ENCODE measurements around a stretch of chr7.

GRCh38 chr7:105582636-105582976 is 1.3 kb upstream of the EFCAB10 start:
- PRO-cap, 2 experiments: no peak in any of the 2 experiments
- RAMPAGE, long total RNA, 5 experiments: no peak in any of the 5 experiments

DNA sequence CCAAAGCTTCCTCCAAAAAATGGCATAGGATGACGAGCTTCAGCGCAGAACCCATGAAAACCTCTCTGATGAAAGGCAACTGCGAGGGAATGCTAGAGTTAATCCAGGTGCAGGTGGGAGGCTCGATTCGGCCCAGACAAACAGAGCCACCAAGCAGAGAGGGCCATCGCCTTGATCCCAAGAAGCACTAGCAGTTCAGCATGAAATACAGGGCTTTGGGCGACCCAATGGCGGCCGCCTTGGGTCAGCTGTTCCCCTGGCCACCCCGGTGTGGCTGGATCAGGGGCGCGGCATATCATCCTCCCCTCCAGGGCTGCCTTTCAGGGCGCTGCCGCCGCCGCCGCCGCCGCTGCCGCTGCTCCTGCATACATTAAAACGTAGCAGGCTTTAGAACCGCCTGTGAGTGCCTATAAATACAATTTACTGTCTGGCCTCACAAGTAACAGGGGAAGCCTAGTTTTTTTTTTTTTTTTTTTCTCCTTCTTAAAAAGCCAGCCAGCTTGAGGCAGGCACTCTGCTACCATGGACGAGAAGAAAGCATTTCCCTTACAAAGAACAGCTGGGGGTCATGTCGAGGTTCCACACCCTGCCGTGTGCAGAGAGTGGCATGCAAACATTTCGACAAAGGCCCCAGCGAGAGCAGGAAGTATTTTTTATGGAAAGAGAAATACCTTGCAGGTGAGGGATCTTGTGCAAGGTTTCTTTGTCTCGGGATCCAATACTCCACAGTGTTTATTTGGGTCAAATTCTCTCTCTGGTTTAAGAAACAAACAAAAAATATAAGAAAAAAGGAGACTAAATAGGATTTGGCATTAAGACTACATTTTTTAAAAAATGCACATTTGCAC is 57.7 kb upstream of the EFCAB10 start:
- PRO-cap, 2 experiments: no peak in any of the 2 experiments
- RAMPAGE, long total RNA, 5 experiments: no peak in any of the 5 experiments

- PRO-cap, 2 experiments: no peak in any of the 2 experiments
- RAMPAGE, long total RNA, 5 experiments: no peak in any of the 5 experiments
Observed at GRCh38 chr7:105662133-105662349, 80.7 kb upstream of the EFCAB10 start.

- PRO-cap, 2 experiments: peak in 2 of 2 experiments; most common minus-strand start chr7:106009923 (in 2)
- RAMPAGE, long total RNA, 5 experiments: no peak in any of the 5 experiments
Observed at GRCh38 chr7:106009252-106010252, 46.5 kb downstream of the CDHR3 start.

- PRO-cap, 2 experiments: peak in 1 of 2 experiments; most common plus-strand start chr7:106216685 (in 1); most common minus-strand start chr7:106216532 (in 1)
- RAMPAGE, long total RNA, 5 experiments: no peak in any of the 5 experiments
Observed at GRCh38 chr7:106216306-106216833, 68.4 kb downstream of the NAMPT start.

DNA sequence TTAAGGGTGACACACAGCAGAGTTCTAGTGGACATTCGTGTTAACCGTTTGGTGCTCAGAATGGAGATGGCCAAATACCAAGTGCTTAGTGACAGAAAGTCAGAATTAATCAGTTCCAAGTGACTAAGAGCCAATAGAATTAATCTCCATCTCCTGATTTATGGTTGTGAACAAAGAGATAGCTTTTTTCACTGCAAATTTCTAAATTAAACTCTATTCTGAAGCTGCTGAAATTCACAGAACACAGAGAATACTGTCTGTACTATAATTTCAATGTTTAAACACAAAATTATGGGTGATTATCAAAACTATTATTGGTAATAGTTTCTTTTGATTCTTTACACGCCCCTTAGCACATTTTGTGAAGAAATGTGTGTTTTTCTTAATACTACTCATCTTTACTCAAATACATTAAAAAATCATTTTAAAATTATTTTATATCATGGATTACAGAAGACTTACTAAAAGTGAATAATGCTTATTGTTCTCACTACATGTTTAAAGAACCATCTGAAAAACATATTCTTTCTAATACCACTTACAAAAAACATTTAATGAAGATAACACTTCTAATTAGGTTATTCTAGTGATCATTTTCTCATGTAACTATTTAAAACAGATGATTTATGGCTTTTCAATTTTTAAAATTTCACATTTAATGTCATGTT is 35.9 kb downstream of the NAMPT start:
- PRO-cap, 2 experiments: no peak in any of the 2 experiments
- RAMPAGE, long total RNA, 5 experiments: no peak in any of the 5 experiments

GRCh38 chr7:106249433-106250206 is 35.2 kb downstream of the NAMPT start:
- PRO-cap, 2 experiments: no peak in any of the 2 experiments
- RAMPAGE, long total RNA, 5 experiments: no peak in any of the 5 experiments

- PRO-cap, 2 experiments: no peak in any of the 2 experiments
- RAMPAGE, long total RNA, 5 experiments: no peak in any of the 5 experiments
Observed at GRCh38 chr7:106265871-106266402, 18.8 kb downstream of the NAMPT start.

- PRO-cap, 2 experiments: no peak in any of the 2 experiments
- RAMPAGE, long total RNA, 5 experiments: no peak in any of the 5 experiments
Observed at GRCh38 chr7:106270257-106271221, 14.2 kb downstream of the NAMPT start.

DNA sequence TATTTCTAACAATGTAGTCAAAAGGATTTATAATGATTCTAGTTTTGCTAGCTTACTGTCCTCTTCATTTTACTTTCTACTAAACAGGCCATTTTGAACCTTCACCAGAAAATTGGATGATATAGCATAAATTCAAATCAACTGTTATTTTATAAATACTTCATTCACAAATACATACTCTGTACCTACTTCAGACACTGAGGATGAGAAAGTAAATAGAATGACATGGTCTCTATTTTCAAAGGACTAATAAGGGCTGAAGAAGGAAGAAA is 5.4 kb downstream of the NAMPT start:
- PRO-cap, 2 experiments: no peak in any of the 2 experiments
- RAMPAGE, long total RNA, 5 experiments: no peak in any of the 5 experiments

DNA sequence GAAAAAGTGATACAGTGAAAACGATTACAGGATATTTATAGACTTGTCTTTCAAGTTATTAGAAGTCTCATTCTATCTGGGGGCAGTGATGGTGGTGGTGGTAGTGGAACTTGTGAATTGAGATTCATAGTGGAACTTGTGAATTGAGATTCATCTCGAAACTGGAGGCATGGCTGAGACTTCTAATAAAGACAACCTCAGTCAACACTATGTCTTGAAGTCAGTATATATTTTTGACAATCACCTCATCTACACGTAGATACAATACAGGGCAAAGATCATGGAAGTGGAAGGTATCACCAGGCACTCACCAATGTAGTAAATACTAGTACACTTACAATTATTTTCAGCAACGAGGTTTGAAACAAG is 1.3 kb upstream of the NAMPT start:
- PRO-cap, 2 experiments: no peak in any of the 2 experiments
- RAMPAGE, long total RNA, 5 experiments: no peak in any of the 5 experiments

DNA sequence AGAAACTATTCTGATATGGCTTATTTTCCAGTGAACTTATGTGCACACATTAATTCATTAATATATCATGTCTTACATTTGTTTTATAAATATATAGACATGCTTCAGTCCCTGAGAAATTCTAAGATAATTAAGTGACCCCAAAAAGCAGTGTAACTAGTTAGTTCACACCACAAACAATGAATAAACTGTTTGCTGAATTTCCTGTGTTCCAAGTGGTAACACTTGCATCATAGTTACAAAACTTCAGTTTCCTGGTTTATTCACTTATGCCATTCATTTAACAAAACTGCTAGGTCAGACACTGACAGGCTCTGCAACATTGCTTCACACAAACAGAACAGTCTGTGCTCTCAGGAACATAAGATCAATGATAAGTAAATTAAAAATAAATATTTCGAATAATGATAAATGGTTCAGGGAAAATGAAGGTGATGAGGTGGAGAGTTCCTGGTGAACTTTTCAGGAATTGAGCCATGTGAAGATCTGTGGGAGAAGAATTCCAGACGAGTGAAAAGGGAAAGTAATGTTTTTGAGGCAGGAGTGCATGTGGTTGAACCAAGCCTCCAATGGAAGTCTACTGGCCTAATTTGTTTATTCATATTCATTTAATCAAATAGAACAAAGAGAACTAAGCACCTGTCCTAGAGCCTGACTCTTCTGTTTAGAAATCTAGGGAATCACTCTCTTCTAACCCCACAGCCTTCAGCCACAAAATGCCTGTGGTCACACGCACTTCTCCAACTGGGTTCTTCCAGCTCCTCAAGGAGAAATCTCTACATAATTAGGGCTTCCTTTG is 133.4 kb upstream of the NAMPT start:
- PRO-cap, 2 experiments: no peak in any of the 2 experiments
- RAMPAGE, long total RNA, 5 experiments: no peak in any of the 5 experiments

- PRO-cap, 2 experiments: no peak in any of the 2 experiments
- RAMPAGE, long total RNA, 5 experiments: no peak in any of the 5 experiments
Observed at GRCh38 chr7:106459660-106460068, 174.9 kb upstream of the NAMPT start.

DNA sequence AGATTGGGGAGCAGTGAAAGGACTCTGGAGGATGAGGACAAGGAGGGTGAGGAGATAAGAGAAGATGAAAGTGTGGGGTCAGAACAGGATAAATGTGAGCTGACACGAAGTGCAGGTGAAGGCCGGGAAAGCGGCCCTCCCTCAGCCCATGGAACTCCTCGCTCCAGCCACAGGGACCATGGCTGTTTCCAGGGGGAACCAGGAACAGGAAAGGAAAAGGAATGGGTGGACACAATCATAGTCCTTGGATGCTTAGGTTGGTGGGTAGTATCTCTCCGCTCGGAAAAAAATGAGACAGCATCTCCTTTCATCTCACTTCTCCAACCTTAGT is 150.6 kb downstream of the CCDC71L start:
- PRO-cap, 2 experiments: no peak in any of the 2 experiments
- RAMPAGE, long total RNA, 5 experiments: no peak in any of the 5 experiments

DNA sequence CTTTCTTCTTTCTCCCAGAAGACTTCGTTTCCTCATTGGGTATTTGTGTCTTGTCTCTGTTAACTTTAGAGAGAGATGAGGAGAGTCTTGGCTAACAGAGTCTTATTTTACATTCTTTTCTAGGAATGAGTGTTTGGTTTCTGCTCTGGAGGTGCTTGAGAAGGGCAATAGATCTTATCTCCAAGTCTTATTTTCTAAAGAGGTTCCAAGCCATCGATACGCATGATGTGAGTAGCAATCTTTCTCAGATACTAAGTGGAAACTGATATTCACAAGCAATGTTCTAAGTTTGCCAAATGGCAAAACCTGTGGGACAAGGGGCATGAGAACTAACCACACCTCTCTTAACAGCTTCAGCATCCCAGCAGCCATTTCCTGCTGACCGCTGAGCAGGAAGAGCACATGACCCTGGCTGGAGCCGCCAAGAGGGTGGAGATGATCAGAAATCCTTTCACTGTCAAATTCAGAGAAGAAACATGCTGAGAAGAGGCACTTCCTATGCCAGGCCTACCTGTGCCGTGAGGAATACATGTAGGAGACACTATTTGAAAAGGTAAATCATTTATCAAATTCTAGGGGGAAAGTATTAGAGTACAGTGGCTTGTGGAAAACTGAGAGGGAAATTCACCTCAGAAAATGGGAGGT is 35.2 kb downstream of the CCDC71L start:
- PRO-cap, 2 experiments: no peak in any of the 2 experiments
- RAMPAGE, long total RNA, 5 experiments: no peak in any of the 5 experiments

GRCh38 chr7:106774461-106774862 is 90.6 kb upstream of the PIK3CG start:
- PRO-cap, 2 experiments: no peak in any of the 2 experiments
- RAMPAGE, long total RNA, 5 experiments: no peak in any of the 5 experiments

- PRO-cap, 2 experiments: no peak in any of the 2 experiments
- RAMPAGE, long total RNA, 5 experiments: no peak in any of the 5 experiments
Observed at GRCh38 chr7:106892457-106893117, 27.5 kb downstream of the PIK3CG start.

DNA sequence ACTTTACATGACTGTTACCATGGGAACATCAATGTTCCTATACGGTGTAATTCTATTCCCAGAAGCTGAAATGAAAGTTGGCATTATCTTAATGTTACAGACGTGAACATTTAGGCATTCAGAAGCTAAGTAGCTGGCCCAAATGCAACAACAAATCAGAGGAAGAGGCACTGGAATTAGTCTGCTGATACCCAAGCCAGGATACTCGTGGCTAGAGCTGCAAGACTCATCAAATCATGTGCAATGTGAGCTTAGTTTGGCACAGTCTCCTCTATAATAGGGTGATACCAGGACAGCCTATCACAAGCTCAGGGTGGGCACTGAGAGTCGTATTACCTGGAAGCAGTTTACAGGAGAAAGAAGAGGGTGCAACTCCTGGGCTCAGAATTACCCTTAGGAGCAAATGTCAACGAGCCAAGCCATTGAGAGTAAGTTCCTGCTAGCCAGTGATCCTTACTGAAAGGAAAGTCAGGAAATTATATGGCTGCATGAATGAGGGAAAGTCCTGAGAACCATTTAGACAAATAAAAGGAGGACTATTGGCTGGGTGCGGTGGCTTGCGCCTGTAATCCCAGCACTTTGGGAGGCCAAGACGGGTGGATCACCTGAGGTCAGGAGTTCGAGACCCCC is 29.8 kb upstream of the PRKAR2B start:
- PRO-cap, 2 experiments: no peak in any of the 2 experiments
- RAMPAGE, long total RNA, 5 experiments: no peak in any of the 5 experiments

DNA sequence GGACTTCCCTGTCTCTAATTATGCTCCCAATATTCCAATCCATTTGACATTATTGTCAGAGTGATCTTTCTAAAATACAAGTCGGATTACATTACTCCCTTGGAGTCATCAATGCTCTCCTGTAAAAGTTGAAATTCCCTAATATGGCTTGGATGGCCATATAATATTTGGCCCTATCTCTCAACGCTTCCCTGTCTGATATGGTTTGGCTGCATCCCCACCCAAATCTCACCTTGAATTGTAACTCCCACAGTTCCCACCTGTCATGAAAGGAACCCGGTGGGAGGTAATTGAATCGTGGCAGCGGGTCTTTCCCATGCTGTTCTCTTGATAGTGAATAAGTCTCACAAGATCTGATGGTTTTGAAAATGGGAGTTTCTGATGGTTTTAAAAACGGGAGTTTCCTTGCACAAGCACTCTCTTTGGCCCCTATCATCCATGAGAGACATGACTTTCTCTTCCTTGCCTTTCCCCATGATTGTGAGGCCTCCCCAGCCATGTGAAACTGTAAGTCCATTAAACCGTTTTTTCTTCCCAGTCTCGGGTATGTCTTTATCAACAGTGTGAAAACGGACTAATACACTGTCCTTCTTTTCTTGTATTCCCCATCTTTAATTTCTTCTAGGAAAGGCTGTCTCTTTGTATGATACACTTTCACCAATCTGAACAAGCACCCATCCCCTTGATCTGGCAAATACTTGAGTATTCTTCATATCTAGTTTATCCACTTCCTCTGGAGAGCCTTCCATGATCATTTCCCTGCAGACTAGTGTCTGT is 17.5 kb upstream of the GPR22 start:
- PRO-cap, 2 experiments: no peak in any of the 2 experiments
- RAMPAGE, long total RNA, 5 experiments: no peak in any of the 5 experiments

DNA sequence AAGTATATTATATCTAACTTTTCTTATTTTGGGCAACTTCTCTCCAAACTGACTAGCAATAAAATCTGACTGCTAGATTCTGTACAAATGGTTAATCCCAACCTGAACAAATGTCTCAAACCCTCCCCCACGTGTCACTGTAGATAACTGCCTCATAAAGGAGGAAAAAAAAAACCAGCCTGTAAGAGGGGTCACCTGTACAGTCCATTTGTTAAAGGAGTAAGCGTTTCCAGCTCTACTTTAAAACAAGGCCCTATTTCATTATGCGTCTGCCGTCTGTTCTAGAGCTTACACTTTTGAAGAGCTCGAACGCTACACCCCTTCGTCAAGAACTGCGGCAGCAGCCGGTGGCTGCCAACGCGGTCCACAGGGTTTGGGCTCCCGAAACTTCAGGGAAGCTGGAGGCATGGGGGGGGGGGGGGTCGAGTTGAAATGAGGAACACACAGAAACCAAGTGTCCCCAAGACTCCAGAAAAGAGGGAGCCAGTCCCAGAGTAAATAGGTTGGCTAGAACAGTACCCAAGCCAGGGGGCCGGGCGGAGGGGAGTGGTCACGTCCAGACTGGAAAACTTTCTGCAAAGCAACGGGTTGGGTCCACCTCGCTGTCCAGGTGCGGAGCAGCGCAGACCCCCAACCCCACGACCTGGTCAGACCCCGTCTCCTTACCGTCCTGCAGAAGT is 443 bp downstream of the COG5 start:
- PRO-cap, 2 experiments: no peak in any of the 2 experiments
- RAMPAGE, long total RNA, 5 experiments: no peak in any of the 5 experiments